ENCODE measurements around a stretch of chr17.

DNA sequence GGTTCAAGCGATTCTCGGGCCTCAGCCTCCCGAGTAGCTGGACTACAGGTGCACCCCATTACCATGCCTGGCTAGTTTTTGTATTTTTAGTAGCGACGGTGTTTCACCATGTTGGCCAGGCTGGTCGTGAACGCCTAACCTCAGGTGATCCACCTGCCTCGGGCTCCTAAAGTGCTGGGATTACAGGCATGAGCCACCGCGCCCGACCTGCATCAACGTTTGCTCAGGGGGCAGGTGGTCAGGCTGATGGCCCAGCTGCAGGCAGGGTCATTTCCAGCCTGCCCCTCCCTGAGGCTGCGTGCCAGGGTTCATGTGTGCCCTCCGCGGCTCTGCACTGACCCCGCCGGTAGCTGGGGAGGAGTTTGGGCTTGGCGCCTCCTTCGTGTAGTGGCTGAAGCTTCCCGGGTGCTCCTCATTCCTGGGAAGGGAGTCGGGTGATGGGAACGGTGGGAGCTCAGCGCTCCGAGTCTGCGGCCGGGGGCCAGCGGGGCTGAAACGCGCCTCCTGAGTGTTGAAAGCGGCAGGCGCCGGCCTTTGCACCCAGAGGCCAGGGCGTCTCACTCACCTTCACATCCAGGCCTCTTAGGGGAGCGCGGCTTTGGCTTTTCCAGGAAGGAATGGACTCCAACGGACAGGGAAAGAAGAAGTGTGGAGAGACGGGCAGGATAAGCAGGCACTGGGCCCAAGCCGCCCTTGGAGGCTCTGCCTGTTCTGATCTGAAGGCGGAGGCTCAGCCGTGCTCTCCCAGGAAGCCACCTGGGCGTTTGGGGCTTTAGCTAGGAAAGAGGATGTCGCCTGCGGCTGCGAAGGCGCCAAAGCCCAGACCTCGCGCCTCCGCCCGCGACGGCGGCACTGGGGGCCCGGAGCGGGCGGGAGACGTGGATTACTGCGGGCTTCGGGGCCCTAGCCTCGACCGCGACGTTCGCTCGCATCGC is 680 bp upstream of the MRPL12 start:
- PRO-cap, 2 experiments, result peak in 1 of 2 experiments; most common plus-strand start position 465 of the sequence (in 1); most common minus-strand start position 337 of the sequence (in 1)

- PRO-cap, 2 experiments, result no peak in any of the 2 experiments
Observed at GRCh38 chr17:81721871-81722870, 10.1 kb downstream of the SLC25A10 start.

DNA sequence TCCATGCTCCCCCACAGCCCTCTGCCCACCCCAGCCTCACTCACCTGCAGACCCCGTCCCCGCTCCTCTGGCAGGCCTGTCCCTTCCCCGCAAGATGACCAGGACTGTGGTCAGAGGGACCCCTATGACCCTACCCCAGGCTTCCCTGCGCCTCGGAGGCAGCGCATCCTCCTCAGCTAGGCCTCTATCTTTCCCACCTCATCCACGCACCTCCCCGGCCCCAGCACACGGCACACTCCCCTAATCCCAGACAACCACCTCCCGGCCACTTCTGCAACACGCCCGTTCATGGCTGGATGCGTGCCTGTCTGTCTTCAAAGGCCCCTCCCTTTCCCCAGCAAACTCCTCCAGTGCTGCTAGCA is 9.5 kb downstream of the MCRIP1 start:
- PRO-cap, 2 experiments, result no peak in any of the 2 experiments

DNA sequence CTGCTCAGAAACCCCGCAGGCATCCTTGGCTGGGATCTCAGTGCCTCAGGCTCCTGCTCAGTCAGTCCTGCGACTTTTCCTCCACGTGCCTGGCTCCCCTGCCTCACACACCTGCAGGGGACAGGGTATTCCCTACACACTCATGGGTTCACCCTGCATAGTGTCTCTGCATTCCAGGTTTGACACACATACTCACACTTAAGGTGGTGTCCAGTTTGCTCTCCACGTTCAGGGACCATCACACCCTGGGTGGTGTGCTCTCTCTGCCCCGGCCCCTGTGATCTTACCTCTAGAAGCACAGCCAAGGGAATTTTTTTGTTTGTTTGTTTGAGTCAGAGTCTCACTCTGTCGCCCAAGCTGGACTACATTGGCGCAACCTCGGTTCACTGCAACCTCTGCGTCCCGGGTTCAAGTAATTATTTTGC is 997 bp upstream of the PPP1R27 start:
- PRO-cap, 2 experiments, result no peak in any of the 2 experiments

DNA sequence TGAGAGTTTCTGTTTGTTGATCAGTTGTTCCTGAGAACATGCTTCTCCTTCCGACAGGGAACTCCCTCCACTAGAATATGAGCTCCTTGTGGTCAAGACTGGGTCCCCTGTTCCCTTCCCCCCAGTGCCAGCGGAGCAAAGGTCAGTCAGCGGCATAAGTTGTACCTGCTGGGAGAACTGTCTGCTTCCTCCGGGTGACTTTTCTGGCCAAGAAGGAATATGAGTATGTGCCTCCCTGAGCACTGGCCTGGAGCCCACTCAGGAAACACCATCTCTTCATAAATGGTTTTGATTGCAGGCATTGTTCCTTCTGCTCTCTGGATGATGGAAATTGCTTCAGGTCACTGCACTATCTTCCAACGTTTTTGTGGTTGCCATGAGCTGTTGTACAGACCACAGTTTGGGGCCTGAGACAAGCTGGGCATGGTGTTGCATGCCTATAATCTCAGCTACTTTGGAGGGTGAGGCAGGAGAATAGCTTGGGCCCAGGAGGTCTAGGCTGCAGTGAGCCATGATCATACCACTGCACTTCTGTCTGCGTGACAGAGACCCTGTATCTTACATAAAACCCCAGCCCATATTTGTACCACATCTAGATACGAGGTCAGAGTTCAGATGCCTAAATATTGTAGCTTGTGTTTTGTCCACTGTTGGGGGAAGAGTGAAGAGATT is 2.9 kb upstream of the P4HB start:
- PRO-cap, 2 experiments, result no peak in any of the 2 experiments

DNA sequence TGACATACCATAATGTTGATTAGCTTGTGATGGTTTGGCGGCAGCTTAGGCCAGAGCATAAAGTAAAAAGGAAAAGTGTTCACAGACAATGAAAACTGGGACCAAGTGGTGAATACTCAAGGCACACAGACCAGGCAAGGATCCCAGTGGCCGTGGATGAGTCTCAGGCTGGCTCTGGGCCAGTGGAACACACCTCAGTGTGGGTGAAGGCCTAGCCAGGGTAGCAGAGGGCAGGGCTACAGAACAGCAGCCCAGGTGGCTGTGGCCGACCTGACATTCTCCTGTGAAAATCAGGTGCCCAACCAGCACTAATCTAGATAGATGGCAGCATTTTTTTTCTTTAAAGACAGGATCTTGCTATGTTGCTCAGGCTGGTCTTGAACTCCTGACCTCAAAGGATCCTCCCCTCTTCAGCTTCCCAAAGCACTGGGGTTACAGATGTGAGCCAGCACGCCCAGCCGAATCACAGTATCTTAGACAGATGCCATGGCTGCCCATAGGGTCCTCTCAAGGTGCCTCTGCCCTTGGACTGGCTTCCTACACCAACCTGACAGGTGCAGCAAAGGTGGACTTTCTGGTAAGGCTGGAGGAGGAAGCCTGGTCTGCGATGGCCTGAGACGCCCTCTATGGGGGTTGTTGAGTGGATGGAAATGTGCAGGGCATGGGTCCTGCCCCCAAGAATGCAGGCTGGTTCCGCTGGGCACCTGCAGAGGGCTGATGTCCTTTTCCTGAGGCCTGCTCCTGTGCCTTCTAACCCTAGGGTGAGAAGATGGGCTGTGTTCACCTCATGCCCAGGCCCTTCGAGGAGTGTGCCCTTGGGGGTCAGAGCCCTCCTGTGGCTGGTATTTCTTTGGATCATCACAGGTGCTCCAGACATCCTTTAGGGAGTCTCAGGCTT is 3.7 kb upstream of the P4HB start:
- PRO-cap, 2 experiments, result no peak in any of the 2 experiments

DNA sequence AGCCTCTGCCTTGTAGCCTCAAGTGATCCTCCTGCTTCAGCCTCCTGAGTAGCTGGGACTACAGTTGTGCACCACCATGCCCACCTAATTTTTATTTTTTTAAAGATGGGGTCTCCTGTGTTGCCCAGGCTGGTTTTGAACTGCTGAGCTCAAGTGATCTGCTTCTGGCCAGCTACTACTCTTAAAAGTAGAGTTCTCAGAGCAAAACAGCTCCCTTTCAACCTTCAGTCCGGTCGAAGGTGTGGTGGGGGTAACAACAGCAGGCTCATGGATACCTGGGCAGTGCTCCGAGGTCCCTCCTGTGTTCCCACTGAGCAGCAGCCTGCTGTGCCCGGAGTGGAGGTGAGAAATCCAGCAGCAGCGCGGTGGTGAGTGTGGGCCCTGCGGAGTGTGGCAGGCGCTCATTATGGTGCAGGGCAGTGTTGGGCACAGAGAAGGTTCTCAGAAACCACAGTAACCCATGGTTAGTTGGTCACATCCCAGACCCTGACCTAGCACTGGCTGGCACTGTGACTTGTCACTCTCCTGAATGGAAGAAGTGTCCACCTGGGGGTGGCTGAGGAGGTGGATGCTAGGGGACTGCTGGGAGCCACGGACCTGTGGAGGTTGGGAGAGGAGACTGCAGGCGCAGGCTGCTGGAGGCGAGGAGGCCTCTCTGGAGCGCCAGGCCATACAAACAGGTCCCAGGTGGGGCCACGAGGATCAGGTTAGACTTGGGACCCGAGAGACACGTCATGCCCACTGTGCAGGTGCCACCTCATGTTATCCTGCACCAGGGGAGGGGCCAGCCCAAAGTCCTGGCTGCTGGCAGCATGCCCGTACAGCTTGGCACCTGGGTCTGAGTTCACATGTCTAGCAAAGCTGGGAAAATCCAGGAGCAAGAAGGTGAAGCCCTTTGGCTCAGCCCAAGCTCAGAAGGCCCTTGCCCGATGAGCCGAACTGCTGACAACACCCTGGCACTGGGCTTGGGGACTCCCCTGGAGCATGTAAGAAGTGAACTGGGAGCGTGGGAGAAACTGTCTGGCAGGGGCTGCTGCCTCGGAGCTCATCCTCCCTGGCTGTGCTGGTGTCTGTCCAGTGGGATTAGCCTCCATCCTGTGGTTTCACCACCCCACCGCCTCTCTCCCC is 5.2 kb upstream of the P4HB start:
- PRO-cap, 2 experiments, result no peak in any of the 2 experiments

DNA sequence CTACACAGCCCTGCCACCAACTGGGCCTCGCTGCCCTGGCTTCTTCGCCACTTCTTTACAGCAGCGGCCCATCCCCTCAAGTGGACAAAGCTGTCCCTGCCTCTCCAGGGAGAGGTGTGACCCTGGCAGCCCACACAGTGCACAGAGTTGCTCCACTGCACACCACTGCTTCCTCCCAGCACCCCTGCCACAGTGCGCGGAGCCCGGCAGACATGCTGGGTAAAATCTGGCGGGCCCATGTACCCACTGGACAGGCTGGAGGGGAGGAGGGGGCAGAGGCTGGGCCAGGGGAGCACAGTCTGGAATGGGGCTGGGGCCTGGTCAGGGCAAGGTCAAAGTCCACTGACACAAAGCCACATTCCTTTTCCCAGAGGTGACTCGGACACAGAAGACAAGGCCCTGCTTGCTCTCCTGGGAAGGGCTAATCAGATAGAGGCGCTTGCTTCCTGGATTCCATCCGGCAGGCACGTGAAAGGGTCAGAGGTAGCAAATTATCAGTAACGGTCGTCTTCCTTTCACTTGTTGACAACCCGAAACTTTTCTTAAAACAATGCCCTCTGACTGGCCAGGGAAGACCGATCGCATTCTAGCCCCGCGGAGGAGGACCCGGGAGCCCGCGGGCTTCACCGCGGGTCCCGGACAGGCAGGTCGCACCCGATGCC is 832 bp downstream of the PCYT2 start:
- PRO-cap, 2 experiments, result no peak in any of the 2 experiments

- PRO-cap, 2 experiments, result no peak in any of the 2 experiments
Observed at GRCh38 chr17:81912139-81913283, 1.3 kb upstream of the PCYT2 start.

DNA sequence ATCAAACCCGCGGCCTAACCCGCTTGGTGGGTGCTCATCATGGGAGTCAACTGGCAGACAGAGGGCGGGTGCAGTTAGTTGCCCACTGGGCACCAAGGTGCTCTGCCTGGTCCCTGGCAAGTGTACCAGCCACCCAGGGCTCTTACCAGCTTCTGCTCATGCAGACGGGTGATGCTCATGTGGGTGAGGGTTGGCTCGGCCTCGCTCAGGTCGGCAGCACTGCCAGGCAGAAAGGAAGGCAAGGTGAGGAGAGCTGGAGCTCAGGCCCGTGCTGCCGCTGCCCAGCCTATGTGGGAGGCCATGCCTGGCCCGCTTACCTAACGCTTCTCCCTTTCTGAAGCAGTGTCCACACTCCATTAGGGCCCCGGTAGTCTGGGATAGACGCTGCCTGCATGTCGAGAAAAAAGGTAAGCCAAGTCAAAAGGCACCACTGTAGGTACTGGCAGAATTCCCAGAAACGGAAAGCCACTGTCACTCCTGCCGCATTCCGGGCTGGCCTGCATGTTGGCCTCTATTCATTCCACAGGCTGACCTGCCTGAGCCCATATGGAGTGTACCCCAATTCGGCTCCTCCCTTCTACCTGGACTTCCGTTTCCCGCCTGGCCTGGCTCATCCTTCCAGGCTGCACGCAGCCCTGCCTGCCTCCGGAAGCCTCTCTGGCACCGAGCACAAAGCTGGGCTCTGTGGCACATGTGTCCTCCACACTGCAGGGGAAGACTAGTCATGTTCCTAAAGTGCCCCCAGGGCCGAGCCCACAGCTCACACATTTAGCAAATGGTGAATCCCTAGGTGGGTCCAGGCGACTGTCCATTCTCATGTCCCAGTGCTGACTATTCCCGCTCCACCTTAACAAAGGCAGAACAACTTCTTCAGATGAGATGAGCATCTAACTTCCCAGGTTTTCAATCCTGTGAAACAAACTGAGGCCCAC is 2.4 kb downstream of the SIRT7 start:
- PRO-cap, 2 experiments, result no peak in any of the 2 experiments

DNA sequence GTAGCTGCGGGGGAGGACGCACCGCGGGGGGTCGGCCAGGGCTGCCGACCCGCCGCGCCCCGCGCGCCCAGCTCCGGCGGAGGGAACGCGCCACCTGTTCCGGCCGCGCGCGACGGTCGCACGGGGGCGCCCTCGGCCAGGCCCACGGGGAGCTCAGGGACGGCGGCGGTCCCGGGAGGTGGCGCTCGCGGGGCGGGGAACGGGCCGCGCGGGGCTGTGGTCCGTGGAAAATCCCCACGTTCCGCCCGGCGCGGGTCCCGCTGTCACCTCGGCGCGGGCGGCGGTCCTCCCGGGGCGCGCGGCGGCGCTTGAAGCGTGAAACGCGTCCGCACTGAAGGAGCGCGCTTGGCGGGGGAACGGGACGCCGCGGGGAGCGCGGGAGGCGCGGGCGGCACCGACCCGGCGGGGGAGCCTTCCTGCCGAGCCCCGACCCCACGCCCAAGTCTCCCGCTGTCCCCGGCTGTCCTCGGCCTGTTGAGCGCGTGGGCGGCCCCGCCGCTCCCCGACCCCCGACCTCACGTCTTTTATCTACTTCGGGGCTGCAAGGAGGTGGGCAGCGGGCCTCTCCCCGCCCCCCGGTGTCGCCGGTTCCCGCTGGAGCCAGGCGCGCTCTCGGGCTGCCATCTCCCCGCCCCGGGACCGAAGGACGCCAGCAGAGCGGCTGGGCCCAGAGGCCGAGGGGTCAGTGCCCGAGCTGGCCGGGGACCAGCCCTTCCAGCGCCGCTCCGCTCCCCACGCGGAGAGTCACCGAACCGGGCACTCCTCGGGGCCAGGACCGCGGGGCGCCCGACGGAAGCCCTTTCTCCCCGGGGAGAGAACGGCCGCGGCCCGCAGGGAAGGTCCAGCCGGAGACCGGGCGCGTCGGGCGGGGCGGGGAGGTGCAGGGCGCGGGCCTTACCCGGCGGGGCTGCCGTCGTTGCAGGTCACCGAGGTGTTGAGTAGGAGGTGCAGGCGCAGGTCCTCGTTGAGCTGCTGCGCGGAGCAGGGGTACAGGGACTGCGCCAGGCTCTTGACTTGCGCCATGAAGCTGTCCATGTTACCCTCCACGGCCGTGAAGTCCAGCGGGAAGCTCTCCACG is 959 bp downstream of the NOTUM start:
- PRO-cap, 2 experiments, result no peak in any of the 2 experiments

DNA sequence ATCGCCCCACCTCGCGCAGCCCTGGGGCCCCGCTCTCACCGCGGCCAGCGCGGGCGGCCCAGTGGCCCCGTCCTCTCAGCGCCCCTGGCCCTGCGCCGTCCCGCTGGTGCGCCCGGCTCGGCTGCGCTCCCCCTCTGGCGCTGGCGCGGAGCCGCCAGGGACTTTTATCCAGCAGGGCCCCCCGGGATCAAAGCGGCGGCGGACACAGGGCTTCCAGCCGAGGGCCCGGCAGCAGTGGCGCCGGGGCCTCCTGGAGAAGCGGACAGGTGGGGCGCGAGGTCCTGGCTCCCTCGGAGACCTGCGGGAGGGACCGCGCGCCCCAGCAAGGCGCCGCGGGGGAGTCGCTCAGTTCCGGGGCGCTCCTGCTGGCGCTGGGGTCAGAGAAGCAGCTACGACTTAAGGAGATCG is 722 bp upstream of the NOTUM start:
- PRO-cap, 2 experiments, result no peak in any of the 2 experiments

DNA sequence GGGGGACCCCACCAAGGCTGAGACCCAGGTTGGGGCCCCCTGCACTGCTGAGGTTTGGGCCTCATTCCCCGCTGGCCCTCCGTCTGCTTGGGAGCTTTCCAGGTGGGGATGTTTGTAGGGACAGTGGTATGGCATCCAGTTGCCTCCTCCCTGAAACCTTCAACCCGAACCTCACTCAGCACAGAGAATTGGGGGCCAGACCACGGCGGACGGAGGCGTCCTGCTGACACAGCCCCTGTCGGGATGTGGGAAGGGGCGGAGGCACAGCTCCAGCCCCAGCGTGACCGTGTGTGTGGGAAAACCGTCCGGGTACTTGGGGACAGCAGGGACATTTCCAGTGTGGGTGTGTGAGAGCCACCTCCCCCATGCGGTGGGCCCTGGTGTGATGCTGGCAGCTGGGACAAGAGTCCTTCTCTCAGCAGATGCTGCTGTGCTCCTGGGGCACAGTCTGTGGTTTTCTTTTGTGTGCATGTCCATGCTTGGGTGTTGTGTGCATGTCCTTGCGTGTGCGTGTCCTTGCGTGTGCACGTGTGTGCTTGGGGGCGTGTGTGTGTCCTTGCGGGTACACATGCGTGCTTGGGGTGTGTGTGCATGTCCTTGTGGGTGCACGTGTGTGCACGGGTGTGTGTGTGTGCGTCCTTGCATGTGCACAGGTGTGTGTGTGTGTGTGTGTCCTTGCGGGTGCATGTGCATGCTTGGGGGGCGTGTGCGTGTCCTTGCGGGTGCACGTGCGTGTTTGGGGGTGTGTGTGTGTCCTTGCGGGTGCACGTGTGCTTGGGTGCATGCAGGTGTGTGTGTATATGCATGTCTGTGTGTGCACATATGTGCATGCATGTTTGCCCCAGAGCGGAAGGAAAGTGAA is 16.9 kb downstream of the CENPX start:
- PRO-cap, 2 experiments, result no peak in any of the 2 experiments

GRCh38 chr17:82031891-82032441 is 488 bp downstream of the RAC3 start:
- PRO-cap, 2 experiments, result peak in 1 of 2 experiments; most common minus-strand start chr17:82032035 (in 1)

DNA sequence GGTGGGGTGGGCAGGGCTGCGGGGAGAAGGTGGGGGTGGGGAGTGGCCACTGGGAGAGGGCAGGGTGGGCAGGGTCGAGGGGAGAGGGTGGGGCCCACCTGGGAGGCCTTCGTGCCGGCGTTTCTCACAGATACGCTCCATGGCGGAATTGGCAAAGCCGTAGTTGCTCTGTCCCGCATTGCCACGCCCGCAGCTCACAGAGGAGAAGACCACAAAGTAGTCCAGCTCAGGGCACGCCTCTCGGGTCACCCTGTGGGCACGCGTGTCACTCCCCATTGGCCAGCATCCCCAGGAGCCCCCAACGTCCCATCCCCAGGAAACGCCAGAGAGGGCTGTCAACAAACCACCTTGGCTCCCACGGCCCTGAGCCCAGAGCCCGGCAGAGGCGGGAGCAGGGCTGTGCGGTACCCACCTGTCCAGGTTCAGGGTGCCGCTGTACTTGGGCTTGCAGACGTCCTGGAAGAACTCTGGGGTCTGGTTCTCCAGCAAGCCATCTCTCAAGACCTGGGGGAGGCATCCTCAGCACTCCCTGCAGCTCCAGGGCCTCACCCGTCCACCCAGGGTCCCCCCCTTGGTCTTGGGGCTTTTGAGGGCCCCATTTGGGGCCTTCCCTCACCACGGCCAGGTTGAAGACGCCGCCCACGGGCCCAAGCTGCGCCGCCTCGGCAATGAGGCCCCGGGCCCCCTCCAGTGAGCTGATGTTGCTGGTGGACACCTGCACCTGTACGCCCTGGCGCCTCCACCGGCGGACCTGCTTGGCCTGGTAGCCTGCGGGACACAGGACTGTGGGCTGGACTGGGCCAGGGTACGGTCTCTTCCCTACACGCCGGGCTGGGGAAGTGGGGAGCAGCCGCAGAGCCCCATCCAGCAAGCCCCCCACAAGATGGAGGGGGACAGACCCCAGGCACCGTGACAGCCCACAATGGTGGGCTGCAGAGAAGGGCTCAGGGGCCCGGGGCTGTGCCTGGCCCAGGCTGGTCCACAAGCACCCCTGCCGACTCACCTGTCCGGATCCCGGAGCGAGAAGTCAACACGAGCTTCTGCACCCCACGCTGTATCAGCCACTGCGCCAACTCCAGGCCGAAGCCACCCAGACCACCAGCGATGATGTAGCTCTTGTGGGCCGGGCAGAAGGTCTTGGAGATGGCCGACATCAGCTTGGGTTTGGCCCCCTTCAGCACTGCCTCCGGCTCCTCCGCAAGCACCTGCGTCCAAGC is 15.7 kb downstream of the FASN start:
- PRO-cap, 2 experiments, result no peak in any of the 2 experiments

DNA sequence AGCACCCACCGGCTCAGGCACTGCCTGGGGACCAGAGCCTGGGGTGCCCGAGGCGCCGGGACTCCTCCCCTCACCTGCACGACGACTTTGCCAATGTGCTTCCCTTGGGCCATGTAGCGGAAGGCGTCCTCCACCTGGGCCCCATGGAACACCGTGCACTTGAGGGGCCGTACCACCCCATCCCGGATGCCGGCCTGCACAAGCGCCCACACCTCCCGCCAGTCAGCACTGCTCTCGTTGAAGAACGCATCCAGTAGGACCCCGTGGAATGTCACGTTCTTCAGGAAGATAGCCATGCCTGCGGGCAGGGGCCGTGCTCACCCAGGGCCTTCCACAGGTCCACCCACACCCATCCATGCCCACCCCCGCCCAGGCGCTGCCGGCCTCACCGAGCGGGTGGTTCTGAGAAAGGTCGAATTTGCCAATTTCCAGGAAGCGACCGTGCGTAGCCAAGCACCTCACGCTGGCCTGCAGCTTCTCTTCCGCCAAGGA is 14.9 kb downstream of the FASN start:
- PRO-cap, 2 experiments, result no peak in any of the 2 experiments

DNA sequence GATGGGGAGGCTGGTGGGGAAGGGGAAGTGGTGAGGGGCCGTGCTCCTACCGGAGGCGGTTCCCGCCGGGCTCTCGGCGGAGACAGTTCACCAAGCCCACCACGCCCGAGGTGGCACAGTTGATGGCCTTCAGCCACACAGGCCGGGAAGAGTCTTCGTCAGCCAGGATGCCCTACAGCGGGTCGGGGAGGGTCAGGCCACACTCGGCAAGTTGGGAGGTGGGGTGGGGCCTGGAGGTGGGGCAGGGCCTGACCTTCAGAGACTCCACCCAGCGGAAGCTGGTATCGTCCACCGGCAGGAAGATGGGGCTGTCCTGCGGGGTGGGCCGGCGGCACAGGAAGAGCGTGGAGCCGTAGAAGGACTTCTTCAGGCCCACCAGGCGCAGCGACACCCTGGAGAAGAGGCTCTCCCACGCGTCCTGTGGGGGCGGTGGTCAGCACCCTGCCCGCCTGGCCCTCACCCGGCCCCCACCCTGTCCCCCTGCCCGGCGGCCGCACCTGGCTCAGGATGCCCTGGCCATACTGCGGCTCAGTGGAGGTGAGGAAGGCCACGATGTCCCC is 13.0 kb downstream of the FASN start:
- PRO-cap, 2 experiments, result no peak in any of the 2 experiments

- PRO-cap, 2 experiments, result no peak in any of the 2 experiments
Observed at GRCh38 chr17:82107883-82108400, 9.9 kb upstream of the FASN start.

DNA sequence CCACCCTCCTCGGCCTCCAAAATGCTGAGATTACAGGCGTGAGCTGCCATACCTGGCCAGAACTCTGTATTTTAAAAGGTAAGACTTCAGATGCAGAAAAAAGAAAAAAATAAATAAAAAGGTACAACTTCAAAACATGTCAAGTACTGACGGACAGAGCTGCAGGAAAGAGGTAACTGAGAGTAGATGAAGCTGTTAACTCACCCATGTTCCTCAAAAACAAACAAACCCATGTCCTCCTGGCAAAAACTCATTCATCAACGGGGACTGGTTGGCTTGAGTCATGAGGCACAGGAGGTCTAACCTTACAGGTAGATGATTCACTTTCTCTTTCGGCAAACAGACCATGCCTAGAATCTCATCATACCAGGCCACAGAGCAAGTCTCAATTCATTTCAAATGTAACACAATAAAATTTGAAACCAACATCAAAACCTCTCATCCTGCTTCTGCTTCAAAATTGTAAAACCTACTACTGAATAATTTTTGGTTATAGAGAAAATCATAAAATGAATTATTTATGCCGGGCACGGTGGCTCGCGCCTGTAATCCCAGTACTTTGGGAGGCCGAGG is 12.3 kb upstream of the FASN start:
- PRO-cap, 2 experiments, result no peak in any of the 2 experiments

GRCh38 chr17:82214055-82214432 is 1.4 kb upstream of the CCDC57 start:
- PRO-cap, 2 experiments, result no peak in any of the 2 experiments